ENCODE measurements around a stretch of chr11.

- PRO-cap, result no peak
These were observed 4.1 kb upstream of the KRTAP5-1 start for GRCh38 chr11:1589082-1589644.

DNA sequence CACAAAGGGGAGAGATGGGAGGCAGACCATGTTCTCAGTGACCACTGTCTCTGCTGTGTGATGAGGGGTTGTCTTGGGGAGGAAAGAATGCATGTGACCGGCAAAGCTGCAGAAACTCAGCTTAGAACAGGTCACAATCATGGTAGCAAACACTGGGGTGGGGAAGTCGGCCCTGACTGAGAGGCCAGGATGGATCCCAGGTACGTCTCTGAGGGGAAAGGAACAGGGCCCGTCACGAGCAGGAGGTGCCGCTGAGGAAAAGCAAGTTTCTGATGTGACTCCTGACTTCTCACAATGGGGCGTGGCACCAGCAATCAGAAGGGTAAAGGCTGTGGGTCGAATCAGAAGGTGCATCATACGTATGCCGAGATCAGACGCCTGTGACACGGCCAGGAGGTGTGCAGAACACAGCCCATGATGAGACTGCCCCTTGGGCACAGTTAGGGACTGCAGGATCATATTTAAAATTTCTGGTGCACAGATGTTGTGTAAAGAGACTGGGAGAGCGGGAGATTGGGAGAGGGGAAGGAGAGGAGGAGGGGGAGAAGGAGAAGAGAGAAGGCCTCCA, 30.5 kb downstream of the KRTAP5-5 start:
- PRO-cap, result no peak

GRCh38 chr11:1682280-1682941, 14.6 kb upstream of the KRTAP5-6 start:
- PRO-cap, result no peak

DNA sequence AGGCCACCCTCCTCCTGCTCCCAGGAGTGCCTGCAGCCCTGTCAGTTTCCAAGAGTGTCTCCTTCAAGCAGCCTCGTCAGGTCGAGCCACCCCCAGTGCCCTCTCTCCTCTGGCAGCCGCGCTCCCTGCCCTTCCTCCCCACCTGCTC, 11.5 kb upstream of the KRTAP5-6 start:
- PRO-cap, result no peak

- PRO-cap, result no peak
These were observed 6.4 kb upstream of the IFITM10 start for GRCh38 chr11:1756807-1757216.

DNA sequence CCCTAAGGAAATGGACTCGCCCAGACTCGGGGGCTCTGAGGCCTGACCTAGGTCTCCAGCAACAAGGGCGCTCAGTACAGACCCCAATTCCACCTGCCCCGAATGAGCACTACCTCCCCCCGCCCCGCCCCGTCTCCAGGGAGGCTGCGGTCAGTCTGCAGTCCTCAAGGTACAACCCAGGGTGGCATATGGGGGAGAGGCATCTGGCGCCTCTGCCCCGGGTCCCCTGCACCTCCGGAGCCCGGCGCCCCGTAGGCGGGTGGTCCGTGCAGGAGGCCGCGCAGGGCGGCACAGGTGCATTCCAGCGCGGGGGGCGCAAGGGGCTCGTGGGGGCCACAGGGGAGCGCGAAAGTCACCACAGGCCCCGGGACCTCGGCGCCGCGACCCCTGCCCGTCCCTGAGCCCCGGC, 354 bp downstream of the CTSD start:
- PRO-cap, result no peak

- PRO-cap, result unidirectional peak, plus-strand start at chr11:1827457
These were observed 7.6 kb upstream of the SYT8 start for GRCh38 chr11:1827012-1827714.

DNA sequence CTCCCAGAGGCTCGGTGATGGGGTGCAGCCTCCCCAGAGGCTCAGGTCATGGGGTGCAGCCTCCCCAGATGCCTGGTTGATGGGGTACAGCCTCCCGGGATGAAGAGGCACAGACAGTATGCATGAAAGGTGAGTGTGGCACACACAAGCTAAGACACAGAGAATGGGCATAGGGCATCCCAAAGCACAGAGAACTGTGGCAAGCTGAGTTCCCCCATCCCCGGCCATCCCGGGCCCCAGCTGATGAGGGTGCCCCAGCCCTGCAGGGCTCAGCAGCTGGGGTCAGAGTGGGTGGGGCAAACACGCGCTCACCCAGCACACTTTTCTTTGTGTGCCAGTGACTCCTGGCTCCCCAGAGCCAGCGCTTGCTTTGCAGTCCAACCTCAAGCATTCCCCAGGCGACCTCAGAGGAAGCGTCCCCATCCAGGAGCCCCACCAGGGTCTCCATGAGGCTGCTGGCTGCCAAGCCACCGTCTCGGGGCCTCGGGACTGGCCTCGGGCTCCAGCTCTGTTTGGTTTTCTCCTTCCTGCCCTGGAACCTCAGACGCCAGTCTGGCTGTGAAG, 4.7 kb upstream of the SYT8 start:
- PRO-cap, result no peak

- PRO-cap, result no peak
These were observed 5.9 kb upstream of the LSP1 start for GRCh38 chr11:1846882-1847388.

GRCh38 chr11:1879212-1879803, 12.4 kb downstream of the PRR33 start:
- PRO-cap, result no peak

- PRO-cap, result no peak
These were observed 10.0 kb downstream of the PRR33 start for GRCh38 chr11:1881738-1882143.

DNA sequence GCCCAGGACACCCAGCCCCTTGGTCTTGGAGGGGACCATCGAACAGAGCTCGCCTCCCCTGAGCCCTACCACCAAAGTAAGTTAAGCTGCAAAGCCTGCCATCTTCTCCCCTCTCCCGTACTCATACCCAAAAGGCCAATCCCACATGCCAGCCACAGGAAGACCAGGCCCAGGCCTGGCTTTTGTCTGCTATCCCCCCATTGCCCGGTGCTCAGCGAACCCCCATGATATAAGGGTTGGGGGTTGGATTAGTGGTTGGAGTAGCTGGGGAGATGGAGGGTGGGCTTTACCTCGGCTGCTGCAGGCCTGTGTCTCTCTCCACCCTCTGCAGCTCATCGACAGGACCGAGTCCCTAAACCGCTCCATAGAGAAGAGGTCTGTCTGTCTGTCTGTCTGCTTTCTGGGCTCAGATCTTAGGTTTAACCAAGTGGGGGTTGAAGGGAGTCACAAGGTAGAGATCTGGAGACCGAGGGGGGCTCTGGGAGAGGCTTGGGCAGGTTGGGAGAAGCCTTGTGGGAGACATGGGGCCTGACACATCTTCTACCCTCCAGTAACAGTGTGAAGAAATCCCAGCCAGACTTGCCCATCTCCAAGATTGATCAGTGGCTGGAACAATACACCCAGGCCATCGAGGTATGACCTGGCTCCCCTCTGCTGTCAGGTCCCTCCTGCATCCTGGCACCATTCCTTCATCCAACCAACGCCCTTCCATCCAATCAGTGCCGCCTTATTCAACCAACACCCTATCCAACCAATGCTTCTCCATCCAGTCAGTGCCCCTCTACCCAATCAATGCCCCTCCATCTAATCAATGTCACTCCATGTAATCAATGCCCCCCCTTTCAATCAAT, 7.5 kb downstream of the PRR33 start:
- PRO-cap, result no peak

- PRO-cap, result no peak
These were observed 3.6 kb upstream of the TNNT3 start for GRCh38 chr11:1915764-1916374.

DNA sequence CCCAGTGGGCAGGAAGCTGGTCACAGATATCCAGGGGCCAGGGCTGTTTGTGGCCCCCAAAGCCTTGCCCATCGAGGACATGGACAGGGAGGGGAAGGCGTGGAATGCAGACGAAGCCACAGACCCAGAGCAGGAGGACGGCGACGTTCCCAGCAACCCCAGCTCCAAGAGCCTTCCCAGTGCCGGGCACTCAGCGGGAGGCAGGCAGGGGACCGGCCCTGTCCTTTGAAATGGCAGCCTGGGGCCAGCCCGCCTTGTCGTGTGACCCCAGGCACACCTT, 1.5 kb upstream of the TNNT3 start:
- PRO-cap, result no peak

DNA sequence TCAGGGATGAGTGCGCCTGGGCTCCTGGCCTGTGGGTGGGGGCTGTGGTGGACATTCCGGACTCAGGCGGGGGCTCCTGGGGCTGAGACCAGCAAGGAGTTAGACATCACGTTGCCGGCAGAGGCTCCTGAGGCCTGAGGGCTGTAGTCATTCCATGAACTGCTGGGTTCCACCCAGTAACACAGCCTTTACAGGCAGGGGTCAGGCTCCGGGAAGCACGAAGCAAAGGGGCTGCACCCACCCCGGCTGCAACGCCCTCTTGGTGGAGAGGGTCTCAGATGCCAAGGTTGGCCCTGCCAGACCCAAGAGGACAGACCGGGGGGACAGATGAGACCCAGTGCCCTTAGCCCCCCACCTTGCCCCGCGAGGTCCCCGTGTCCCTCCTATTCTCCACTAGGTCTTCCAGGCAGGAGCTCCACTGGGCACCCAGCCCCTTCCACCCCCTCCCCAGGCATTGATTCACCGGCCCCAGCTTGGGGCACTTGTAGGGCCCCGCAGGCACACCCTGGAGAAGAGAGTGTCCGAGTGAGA, 9.0 kb downstream of the TNNT3 start:
- PRO-cap, result no peak

GRCh38 chr11:1995760-1996926, 49.0 kb downstream of the MRPL23 start:
- PRO-cap, result no peak

DNA sequence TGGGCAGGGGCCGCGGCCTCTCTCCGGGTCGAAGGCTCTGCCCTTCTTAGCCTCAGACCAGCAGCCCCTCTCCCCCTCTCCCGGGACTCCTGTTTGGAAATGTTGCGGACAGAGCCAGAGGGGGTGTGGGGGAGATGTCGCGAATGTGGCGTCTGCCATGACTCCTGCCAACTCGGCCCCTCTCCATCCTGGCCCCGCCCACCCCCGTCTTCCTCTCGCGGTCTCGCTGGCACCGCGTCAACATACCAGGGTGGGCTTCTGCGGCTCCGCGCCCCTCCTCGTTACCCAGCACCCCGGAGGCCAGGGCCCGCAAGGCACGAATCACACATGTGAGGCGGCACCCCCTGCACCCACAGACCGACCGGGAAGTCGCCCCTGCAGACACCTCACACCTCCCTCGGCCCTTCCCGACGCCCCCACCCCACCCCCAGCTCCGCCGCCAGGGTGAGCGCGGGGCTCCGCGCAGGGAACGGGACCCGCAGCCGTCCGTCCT, 1.6 kb downstream of the IGF2 start:
- PRO-cap, result no peak

DNA sequence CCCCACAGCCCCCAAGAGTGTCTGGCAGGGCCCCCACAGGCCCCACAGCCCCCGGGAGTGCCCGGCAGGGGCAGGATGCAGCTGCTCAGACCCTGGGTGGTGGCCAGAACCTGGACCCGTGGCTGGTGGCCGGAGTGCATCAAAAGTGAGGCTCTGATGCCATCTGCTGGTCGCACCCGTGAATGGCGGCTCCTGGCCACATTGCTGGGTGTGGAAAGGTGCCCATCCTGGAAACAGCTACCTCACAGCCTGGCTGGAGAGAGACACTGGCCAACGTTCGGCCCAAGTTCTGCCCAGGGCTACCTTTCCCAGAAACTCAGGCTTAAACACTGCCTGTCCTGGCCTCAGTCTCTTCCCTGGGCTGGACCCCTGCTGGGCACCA, 4.5 kb downstream of the INS start:
- PRO-cap, result no peak

GRCh38 chr11:2161361-2161807, 375 bp upstream of the INS start:
- PRO-cap, result no peak

DNA sequence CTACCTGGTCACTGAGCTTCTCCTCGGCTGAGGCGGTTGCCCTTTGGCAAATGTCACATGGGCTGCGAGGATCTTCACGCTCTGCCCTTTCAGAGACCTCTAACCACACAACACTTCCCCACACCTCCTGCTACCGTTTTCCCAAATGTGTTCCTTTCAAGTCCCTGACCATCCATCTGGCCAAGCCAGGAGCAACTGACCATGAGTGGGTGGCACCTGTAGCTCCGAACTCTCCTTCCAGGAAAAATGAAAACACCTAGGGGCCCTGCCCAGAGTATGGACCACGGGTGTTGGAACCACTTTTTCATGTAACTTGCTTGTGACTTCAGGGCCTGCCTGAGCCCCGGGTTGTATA, 7.0 kb downstream of the C11orf21 start:
- PRO-cap, result no peak